ENCODE measurements around the gene CD82.

DNA sequence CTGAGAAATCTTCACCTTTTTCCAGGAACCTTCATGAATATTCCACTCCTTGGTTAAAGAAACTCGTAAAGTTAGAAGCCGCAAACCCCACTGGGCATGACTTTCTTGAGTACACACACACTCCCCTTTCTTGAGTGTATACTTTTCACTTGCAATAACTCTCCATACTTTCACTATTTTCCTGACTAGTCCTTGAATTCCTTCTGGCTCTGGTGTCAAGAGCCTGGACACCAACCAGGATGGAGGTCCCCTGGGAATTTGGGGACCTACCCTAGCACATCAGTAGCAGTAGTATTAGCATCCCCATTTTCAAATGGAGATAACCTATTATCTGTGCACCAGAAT, 76.0 kb downstream of the SLC1A2 start:
- PRO-cap = no peak

- PRO-cap = no peak
Observed at GRCh38 chr11:35618685-35619508, 637 bp downstream of the FJX1 start.

GRCh38 chr11:35623559-35624121, 5.4 kb downstream of the FJX1 start:
- PRO-cap = no peak

- PRO-cap = no peak
Observed at GRCh38 chr11:35703821-35704497, 41.4 kb downstream of the TRIM44 start.

- PRO-cap = no peak
Observed at GRCh38 chr11:35715291-35715938, 52.8 kb downstream of the TRIM44 start.

DNA sequence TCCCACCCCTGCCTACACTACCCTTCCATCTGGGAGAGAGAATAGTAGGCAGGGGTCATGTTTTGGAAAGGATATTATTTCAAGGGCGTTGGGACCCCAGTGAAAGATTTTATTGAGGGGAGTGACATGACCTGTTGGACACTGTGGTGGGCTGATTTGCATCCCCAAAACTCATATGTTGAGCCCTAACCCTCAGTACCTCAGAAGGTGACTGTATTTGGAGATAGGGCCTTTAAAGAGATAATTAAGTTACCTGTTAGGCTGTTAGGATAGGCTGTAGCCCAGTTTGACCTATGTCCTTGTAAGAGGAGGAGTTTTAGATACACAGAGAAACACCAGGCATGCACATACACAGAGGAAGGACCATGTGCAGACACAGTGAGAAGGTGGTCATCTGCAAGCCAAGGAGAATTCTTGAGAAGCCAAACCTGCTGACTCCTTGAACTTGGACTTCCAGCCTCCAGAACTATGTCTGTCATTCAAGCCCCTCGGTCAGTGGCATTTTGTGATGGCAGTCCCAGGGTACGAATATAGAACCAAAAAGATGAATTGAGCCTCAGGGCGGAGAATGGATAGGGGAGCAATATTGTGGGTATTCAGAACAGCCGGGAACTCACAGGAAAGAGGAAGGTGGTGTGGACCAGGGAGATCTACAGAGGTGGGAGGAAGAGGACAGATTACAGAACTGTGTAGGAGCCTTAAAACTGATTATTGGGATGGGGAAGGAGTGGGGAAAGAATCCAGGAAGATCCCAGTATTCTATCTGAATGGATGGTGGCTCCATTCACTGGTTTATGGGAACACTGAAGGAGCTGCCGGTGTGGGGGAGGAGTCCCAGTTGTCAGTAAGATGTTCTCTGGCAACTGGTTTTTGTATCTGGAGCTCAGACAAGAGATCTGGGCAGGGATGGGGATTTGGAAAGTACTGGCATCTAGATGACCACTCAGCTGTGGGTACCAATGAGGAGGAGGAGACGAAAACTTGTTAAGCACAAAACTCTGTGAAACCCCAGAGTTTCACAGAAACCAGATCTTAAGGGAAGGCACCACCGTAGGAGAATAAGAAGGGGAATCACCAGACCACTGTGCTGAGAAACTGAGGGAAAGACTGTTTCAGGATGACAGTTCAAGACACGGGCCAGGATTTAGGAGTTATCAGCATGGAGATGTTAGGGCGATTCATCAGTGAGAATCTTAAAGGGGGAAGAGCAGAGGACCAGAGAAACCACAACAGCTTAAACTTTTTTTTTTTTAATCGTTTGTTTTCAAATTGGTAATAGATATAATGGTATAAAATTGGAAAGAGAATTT, 27.8 kb downstream of the LDLRAD3 start:
- PRO-cap = no peak

GRCh38 chr11:36367697-36368368, 71.7 kb downstream of the PRR5L start:
- PRO-cap = no peak

DNA sequence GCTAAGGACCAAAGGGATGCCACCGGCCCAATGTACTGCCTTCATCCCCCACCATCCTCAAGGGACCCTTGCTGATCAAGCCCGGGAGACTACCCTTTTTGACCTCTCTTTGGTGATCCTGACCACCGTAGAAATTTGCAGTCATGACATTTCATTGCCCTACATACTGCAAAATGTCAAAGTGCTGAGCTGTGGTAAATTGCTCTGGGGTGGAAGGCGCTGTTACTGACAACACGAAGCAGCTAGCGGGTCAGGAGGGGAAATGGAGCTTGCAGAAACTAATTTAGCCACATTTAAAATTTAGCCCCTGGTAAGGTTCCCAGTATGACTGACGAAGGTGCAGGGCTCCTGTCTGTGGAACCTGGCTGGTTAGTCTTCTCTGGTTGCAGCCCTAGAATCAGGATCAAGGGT, 81.9 kb downstream of the PRR5L start:
- PRO-cap = no peak

- PRO-cap = no peak
Observed at GRCh38 chr11:40576268-40576585, 883.2 kb downstream of the LRRC4C start.

- PRO-cap = no peak
Observed at GRCh38 chr11:43312279-43312893, 590 bp downstream of the API5 start.

DNA sequence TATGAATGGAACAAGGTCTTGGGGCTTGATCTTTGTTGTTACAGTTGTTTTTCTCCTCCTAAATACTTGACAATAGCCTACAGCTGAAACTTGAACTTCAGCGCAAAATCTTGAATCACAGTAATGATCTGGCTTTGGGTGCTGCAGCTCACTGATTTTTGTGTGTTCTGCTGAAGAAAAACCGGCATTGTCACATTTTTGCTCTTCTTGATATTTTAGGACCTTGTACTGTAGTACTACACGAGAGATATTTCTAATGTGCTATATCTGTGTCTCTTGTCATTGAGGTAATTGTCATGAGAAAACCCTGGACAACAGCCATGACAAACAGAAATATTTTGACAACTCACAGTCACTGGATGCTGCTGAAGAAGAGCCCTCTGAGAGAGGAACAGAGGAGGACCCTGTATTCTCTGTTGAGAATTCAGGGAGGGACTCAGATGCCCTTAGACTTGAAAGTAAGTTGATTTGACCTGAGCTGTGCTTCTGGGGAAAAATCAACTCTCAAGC, 77.2 kb downstream of the TTC17 start:
- PRO-cap = no peak

GRCh38 chr11:43555758-43556318, 124.7 kb upstream of the HSD17B12 start:
- PRO-cap = no peak

DNA sequence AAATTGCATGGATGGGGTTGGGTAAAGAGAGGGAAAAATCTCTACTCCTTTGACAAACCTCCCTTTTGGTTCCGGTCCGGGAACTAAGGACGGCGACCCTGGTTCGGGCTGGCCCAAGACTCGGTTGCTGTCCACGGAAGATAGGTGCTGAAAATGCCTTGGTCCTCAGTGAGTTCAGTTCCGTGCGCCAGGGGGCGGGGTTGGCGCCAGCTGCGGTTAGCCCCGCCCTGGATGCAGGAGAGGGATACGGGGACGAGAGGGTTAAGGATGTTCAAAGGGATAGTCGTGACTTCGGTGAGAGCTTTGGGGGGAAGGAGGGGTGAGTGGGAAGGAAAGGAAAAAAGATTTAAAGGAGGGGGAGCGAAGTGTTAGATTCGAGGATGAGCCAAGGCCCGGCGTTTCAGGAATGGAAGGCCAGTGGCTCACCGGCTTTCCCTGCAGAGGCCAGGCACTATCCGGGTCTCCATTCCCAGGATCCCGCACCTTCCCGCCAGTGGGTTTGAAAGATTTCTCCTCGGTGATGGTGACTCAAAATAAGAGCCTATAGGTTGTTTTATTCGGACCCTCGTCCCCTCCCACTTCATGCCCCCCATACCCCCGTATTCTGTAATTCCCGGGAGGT, 103.4 kb upstream of the HSD17B12 start:
- PRO-cap = no peak

DNA sequence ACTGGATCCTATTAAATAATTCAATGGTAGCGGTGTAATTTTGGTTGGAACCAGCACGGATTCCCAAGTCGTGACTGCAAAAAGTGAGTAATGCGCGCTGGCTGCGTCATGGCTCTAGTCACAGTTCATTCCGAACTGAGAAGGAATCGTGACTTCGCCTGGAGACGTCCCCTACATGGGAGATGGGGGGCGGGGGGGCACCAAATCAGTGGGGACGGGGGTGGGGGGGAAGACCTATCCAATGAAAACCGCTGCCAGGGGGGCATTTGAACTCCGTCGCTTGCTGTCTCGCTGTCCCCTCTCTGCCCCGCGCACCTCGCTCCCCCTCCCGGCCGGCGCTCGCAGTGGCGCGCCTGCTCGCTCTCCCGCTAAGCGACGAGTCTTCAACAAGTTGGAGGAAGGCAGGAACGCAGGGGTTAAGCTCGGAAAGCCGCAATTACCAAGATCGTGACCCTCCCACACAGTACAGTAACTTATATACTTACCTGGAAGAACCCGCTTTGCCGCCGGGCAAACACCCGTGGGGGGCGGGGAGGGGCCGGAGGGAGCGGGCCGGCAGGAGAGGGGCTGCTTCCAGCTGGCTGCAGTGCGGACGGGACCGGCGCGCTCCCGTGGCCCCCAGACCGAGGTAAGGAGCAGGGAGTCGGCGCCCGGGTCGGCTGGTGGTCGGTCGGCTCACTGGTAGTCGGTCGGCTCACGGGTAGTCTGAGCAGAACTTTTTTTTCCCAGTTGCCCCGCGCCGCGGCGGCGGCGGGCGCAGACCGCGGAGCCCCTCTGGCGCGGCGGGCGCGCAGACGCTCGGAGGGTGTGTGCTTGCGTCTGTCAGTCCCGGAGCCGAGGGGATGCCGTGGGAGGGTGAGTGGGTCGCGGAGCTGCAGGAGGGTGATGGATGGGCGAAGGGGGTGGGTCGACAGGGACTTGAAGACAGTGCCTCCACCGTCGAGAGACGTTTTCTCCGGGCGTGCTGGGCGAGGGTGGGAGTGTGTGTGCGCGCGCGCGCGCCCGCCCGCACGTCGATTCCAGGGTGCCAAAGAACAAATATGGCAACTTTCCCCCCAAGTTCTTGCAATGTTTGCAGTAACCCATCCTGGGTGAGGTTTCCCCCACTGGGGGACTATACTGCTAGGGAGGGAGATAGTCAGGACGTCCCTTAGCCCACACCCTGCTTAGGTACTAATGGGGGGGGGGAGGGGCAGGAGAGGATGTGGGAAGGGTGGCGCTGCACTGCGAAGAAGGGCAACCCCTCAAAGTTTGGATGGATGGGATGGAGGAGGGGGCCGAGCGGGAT, 101.2 kb upstream of the HSD17B12 start:
- PRO-cap = no peak

DNA sequence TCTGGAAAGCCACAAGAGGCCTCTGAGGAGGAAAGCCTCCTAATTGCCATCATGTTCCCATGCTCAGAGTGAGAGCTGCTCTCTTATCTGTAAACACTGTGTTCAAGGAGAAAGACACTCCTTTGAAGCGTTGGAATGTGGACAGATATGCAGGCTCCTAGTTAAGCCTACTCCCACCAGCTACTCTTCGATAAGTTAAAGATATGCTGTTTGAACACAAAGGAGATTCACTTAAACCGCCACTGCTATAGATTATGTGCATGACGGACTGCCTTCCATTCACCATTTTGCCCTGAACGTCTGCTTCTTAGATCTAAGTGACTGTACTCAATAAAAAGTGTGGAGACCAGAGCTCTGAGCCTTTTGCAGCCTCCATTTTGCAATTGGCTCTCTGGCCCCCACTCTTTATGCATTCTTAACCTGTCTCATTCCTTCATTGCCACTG, 67.0 kb downstream of the HSD17B12 start:
- PRO-cap = no peak

- PRO-cap = no peak
Observed at GRCh38 chr11:43794341-43794817, 86.3 kb upstream of the ALKBH3 start.

- PRO-cap = no peak
Observed at GRCh38 chr11:44077237-44077633, 11.2 kb downstream of the ACCS start.

- PRO-cap = bidirectional peak, plus-strand start at chr11:44565638, minus-strand start at chr11:44565268
Observed at GRCh38 chr11:44565421-44566232, at the start of gene CD82. TSS of gene CD82 (plus strand) at chr11:44565663.

DNA sequence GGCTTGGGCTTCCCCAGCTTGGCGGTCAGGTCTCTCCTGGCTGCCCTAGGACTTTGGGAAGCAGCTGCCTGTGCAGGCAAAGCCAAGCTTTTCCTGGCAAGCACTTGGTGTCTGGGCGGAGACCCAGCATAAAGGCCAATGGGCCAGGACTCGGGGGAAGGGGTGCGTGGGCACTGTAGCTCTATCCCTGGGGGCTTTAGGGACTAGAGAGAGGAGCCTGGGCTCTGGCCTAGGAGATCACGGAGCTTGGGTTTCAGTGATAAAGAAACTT, 30.6 kb downstream of the CD82 start:
- PRO-cap = no peak

GRCh38 chr11:44609050-44609959, 43.8 kb downstream of the CD82 start:
- PRO-cap = no peak

Measured in duodenum (tissue), 1 donor.